Liver (tissue), 9 donors: Measurements from ENCODE around the genes RHOJ and ZBTB1.

DNA sequence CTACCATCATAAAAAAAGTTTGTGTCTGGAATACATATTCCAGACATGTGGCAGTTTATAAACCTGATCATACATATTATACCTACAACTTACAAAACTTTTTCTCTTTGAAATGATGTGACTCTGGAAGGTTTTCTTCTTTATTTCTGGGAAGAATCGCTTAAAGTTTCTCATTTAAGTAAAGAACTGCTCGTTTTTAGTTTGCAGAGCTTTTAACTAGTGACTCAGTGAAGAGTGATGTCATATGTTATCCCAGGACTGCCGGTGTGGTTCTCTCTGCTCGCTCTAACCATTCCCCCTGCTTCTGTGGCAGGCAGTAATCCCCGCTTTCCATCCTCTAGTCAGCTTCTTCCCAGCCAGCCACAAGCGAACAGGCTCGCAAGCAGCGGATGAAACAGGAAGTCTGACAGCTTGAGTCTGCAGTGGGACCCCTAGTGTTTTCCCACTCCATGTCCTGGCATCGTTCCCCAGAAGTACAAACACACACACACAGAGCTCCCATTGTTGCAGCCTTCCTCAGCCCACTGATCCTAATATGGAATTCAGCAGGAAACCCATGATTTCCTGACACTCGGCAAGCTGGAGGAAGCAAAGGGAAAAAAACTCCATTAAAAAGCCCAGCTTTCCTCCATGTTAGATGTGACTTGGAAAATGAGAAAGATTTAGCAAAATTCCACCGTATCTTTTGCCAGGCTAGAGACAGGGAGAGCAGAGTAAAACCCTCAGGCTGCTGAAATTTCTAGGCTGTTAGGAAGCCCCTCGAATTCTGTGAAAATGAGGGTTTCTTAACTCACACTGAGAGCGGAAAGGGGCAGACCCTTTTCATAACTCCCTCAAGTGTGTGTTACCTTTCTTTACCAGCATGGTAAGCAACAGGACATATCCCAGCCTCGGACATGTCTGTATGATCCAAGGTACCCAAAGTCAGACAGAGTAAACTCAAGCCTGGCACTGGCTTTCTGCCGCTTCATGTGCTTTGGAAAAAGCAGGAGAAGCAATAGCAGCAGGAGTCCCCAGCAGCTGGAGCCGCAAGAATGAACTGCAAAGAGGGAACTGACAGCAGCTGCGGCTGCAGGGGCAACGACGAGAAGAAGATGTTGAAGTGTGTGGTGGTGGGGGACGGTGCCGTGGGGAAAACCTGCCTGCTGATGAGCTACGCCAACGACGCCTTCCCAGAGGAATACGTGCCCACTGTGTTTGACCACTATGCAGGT lies at the start of gene RHOJ:
Gene RHOJ (plus strand): TSS at position 608 of the 1,214 bp plus-strand sequence.
- PRO-cap, 5 experiments: no peak in any of the 5 experiments
- RAMPAGE, long total RNA, 2 experiments: no peak in any of the 2 experiments
- RRBS: no CpG with 5 or more reads among the region's 25 CpGs

GRCh38 chr14:63205754-63206372 lies 1.6 kb downstream of the RHOJ start:
- PRO-cap, 5 experiments: no peak in any of the 5 experiments
- RAMPAGE, long total RNA, 2 experiments: no peak in any of the 2 experiments
- RRBS: no CpG with 5 or more reads among the region's 1 CpG

DNA sequence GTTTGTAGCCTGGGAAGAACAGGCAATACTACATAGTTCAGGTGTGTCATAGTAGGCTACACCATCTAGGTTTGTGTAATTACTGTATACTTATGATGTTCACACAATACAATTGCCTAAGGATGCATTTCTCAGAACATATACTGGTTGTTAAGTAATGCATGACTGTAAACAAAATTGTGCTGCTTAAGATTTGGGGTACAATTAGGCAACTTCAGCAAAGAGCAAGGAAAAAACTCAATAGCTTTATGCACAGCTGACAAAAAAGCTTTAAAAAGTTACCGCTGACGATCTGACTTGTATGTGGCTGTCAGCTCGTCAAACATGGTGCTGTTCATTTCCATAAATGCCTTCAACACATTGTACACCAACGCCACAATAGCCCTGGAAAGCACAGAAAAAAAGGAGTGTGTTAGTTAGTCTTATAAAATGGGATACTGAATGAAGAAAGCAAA lies 63.1 kb upstream of the GPHB5 start:
- PRO-cap, 5 experiments: no peak in any of the 5 experiments
- RAMPAGE, long total RNA, 2 experiments: no peak in any of the 2 experiments
- RRBS: no CpG with 5 or more reads among the region's 4 CpGs

DNA sequence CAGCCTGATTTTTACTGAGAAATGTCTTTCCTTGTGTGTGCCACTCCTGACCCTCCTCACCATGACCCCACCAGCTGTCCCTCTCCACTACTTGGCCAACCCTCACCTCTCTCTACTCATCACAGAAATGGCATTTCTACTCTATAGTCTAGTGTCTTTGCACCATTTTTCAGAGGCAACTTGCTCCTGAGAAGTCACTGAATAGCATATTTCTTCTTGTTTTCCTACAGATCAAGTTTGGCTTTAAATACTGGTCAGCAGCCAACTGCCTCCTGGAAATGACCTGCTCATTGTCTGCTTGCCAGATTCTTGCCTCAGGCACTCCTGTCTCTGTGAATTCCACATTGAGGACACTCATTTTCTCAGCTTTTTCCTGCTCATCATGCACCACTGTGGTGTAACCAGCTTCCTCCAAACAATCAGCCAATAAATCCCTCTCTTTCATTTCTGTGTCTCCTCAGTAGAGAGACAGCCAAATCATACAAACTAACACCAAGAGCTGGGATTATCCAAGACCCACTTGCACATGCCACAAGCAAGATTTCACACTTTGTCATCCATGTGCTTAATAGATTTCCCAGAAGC lies 105.2 kb downstream of the PPP2R5E start:
- PRO-cap, 5 experiments: peak in 2 of 5 experiments; most common plus-strand start position 460 of the sequence (in 1); most common minus-strand start position 332 of the sequence (in 2)
- RAMPAGE, long total RNA, 2 experiments: no peak in any of the 2 experiments

GRCh38 chr14:63471141-63471815 lies 71.9 kb downstream of the PPP2R5E start:
- PRO-cap, 5 experiments: peak in 1 of 5 experiments; most common minus-strand start chr14:63471324 (in 1)
- RAMPAGE, long total RNA, 2 experiments: no peak in any of the 2 experiments
- RRBS: no CpG with 5 or more reads among the region's 2 CpGs

DNA sequence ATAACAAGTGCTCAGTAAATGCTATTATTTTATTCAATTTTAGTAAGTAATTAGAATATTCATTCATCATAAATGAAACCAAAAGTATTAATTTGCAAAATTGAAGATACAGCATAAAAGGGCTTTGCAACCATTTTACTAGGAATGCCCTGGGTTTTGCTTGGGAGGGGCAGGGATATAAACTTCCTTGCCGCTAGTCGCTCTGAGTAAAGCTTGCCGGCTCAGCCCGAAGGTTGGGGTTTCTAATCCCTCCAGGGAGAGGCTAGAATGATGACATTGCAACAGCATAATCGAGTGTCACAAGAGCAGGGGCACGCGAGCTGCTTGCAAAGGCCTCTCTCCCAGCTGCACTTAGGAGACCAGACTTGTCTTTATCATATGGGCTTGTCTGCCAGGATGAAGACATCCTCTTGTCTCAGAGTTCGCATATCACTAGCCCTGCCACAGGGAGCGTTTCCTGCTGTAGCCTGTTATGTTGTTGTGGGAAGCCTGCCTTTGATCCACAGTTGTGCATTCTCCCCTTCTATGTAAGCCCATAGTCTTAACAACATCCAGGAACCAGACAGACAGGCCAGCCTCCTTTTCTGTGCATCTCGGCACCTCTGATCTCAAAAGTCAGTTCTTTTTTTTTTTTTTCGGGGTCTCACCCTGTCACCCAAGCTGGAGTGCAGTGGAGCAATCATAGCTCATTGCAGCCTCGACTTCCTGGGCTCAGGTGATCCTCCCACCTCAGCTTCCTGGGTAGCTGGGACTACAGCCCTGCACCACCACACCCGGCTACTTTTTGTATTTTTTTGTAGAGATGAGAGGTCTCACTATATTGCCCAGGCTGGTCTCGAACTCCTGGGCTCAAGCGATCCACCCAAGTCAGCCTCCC lies 179.9 kb downstream of the ESR2 start:
- PRO-cap, 5 experiments: peak in 2 of 5 experiments; most common plus-strand start position 297 of the sequence (in 2); most common minus-strand start position 353 of the sequence (in 2)
- RAMPAGE, long total RNA, 2 experiments: no peak in any of the 2 experiments
- RRBS: no CpG with 5 or more reads among the region's 15 CpGs

DNA sequence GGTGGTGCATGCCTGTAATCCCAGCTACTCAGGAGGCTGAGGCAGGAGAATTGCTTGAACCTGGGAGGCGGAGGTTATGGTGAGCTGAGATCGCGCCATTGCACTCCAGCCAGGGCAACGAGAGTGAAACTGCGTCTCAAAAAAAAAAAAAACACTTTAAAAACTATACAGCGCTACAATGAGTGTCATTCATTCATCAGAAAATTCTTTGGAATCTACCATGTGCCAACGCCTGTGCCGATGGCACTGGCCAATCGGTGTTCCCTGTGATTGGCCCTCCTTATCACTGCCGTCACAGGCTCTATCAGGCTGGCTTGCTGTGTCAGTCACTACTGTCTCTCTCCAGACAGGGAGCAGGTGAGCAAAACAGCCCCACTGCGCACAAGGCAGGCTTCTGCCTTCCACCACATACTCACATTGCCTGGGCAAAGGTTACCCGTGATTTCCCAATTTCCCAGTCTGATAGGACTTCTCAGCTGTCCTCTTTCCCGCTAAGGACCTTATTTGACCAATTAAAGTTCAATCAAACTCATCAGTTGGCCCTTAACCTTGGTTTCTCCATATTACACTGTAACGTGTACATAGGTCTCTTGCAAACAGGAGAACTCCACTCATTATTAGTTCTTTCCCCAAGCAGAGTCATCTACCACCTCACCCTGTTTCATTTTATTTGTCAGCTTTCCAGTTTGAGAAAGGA lies 171.1 kb downstream of the ESR2 start:
- PRO-cap, 5 experiments: peak in 4 of 5 experiments; most common plus-strand start position 345 of the sequence (in 4); most common minus-strand start position 334 of the sequence (in 2)
- RAMPAGE, long total RNA, 2 experiments: no peak in any of the 2 experiments
- RRBS: no CpG with 5 or more reads among the region's 14 CpGs

DNA sequence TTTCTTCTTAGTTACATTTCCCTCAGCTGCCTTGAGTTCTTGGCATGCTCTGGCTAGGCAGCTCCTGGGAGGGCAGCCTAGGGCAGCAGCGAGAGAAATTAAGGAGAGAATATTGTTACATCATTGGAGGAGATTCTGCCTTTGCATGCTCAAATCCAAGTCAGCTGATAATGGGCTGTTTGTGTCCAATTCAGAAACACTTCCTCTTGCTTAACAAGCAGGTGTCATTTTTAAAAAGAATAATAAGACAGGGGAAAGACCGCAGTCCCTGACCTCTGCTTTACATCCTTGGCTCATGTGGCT lies 76.9 kb downstream of the ESR2 start:
- PRO-cap, 5 experiments: no peak in any of the 5 experiments
- RAMPAGE, long total RNA, 2 experiments: no peak in any of the 2 experiments
- RRBS: no CpG with 5 or more reads among the region's 2 CpGs

DNA sequence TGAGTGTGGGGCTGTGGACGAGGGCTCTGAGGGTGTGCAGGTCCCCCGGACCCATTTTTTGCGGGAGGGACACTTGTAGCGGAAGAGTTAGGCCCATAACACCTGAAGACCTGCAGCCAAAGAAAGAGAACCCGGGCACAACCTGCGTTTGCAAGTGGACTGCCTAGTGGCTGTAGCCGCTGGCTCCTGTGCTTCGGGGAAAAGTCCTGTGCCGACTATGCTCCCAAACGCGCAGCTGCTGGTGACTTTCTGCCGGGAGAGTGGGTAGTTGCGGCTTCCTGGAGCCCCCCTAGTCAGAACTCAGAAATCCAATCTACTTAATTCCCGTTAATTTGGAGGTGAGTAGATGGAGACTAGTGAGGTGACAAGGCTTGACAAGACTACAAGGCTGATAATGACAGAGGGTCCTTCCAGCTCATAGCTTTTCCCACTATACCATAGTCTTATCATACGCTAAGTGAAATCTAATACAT lies 373 bp downstream of the MTHFD1 start:
- PRO-cap, 5 experiments: no peak in any of the 5 experiments
- RAMPAGE, long total RNA, 2 experiments: no peak in any of the 2 experiments
- RRBS: 6% methylated on average over 5 of the region's 15 CpGs

- PRO-cap, 5 experiments: no peak in any of the 5 experiments
- RAMPAGE, long total RNA, 2 experiments: no peak in any of the 2 experiments
- RRBS: no CpG with 5 or more reads among the region's 7 CpGs
Measured at GRCh38 chr14:64391365-64391842, 3.3 kb downstream of the MTHFD1 start.

- PRO-cap, 5 experiments: peak in 4 of 5 experiments; most common plus-strand start chr14:64405476 (in 2); most common minus-strand start chr14:64405386 (in 2)
- RAMPAGE, long total RNA, 2 experiments: no peak in any of the 2 experiments
- RRBS: no CpG with 5 or more reads among the region's 4 CpGs
Measured at GRCh38 chr14:64405101-64405709, 17.1 kb downstream of the MTHFD1 start.

- PRO-cap, 5 experiments: peak in 5 of 5 experiments; most common plus-strand start chr14:64504726 (in 2); most common minus-strand start chr14:64504584 (in 5)
- RAMPAGE, long total RNA, 2 experiments: no peak in any of the 2 experiments
- RRBS: 0% methylated on average over 1 of the region's 54 CpGs
Measured at GRCh38 chr14:64504498-64504933, at the start of gene ZBTB1. Gene ZBTB1, plus strand, starts transcription at chr14:64504770.

DNA sequence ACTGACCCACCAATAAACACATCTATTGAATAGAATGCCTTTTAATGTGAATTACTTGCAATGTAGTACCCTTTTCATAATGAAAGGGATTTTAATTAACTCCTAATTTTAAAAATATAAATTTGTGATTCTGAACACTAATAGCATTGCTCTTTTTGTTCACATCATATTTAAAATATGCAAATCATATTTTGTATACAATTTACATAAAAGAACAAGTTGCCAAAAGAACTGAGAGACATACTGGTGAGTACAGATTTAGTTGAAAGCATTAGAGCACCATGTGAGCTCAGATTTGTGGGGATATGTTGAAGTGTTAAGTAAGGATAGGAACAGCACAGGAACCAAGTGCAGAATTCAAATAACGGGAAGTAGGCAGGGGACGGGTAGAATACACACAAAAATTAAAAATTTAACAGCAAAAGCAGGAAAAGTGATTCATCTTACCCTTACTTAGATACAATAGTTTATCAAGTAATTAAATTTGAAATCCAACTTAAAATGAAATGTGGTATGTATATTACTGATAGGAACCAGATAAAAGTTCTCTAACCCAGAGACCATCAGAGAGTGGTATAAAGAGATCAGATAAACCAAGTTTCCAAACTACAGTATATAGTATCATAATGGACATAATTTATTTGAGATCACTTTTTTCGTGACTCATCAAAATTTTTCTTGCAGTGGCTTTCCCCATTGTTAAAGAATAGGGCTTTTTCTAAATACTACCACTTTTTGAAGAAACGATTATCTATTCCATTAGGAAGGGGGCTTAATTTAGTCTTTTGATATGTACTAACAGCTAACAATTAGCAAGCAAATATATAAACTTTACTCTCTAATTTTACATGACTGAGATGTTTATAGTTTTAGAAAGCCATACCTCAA lies 15.4 kb upstream of the HSPA2 start:
- PRO-cap, 5 experiments: no peak in any of the 5 experiments
- RAMPAGE, long total RNA, 2 experiments: no peak in any of the 2 experiments
- RRBS: no CpG with 5 or more reads among the region's 4 CpGs

- PRO-cap, 5 experiments: no peak in any of the 5 experiments
- RAMPAGE, long total RNA, 2 experiments: no peak in any of the 2 experiments
- RRBS: no CpG with 5 or more reads among the region's 9 CpGs
Measured at GRCh38 chr14:64628832-64629638, 75.2 kb upstream of the PLEKHG3 start.

DNA sequence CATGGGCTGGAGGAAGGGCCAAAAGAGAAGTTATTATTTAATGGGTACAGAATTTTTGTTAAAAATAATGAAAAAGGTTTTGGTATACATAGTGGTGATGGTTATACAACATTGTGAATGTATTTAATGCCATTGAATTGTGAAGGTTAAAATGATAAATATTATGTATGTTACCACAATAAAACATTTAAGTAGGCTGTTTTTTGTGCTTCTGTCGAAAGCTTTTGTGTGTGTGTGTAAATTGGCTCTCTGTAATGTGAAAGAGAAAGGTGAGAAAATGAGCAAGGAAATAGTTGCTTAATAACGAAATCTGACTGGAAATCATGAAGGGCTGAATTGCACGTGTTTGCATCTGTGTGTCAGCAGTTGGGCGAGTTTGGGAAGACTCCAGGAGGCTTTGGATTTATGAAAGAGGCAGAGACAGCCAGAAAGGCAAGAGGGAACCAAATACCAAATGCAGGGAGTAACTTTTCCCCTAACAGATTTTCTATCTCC lies 47.3 kb upstream of the PLEKHG3 start:
- PRO-cap, 5 experiments: peak in 2 of 5 experiments; most common plus-strand start position 390 of the sequence (in 1); most common minus-strand start position 258 of the sequence (in 1)
- RAMPAGE, long total RNA, 2 experiments: no peak in any of the 2 experiments
- RRBS: no CpG with 5 or more reads among the region's 4 CpGs

GRCh38 chr14:64705348-64705814 lies 1.2 kb downstream of the PLEKHG3 start:
- PRO-cap, 5 experiments: peak in 3 of 5 experiments; most common plus-strand start chr14:64705693 (in 2); most common minus-strand start chr14:64705633 (in 2)
- RAMPAGE, long total RNA, 2 experiments: no peak in any of the 2 experiments
- RRBS: 8% methylated on average over 6 of the region's 18 CpGs

- PRO-cap, 5 experiments: peak in 4 of 5 experiments; most common plus-strand start chr14:64706734 (in 1); most common minus-strand start chr14:64706648 (in 3)
- RAMPAGE, long total RNA, 2 experiments: no peak in any of the 2 experiments
- RRBS: no CpG with 5 or more reads among the region's 18 CpGs
Measured at GRCh38 chr14:64706308-64707401, 2.4 kb downstream of the PLEKHG3 start.

DNA sequence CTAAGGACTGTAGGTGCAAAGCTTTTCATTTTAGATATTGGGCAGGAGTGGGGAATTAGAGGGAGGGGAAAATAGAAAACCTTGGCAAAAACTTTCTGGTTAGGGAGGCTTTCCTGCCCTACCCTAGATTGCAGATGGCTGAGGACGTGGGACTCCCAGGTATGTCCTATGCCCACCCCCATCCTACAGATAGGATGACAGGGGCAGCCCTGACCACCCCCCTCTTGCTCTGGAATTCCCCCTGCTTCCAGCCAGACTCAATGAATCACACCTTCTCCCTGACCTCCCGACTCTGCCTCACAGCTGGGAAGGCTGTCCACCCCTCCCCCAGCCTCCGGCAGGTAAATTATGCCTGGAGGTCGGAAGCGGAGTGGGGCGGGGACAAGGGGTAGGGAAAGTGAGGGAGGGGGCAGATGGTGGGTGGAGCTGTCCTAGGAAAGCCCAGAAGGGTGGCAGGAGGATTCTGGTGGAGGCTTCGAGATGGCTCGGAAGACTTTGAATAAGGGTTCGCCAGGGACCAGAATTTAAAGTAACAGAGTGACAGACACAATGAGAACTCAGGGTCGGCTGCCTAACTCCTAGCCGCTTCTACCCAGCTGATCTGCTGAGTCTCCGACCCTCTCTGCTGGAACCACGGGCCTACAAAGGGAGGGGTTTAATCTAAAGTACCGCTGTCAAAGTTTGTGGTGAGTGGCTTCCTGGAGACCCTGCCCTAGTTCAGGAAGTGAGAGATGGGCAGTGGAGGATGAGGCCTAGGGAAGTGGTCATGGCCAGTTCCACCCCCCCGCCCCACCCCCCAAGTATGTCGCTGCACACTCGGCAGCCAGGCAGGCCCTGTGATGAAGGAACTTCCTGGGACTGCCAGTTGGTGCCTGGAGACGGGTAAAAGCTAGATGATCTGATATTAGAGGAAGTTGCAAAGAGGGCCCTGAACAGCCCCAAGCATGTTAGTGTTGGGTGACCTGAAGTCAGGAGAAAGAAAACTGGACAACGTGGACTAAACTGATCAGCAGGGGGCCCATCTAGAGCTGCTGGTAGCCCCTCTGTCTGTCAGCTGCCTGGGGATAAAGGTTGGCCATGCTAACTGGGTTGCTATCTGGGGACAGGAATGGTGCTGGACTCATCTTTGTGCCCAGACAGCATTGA lies 4.2 kb downstream of the PLEKHG3 start:
- PRO-cap, 5 experiments: peak in 3 of 5 experiments; most common minus-strand start position 719 of the sequence (in 2)
- RAMPAGE, long total RNA, 2 experiments: no peak in any of the 2 experiments
- RRBS: no CpG with 5 or more reads among the region's 19 CpGs

DNA sequence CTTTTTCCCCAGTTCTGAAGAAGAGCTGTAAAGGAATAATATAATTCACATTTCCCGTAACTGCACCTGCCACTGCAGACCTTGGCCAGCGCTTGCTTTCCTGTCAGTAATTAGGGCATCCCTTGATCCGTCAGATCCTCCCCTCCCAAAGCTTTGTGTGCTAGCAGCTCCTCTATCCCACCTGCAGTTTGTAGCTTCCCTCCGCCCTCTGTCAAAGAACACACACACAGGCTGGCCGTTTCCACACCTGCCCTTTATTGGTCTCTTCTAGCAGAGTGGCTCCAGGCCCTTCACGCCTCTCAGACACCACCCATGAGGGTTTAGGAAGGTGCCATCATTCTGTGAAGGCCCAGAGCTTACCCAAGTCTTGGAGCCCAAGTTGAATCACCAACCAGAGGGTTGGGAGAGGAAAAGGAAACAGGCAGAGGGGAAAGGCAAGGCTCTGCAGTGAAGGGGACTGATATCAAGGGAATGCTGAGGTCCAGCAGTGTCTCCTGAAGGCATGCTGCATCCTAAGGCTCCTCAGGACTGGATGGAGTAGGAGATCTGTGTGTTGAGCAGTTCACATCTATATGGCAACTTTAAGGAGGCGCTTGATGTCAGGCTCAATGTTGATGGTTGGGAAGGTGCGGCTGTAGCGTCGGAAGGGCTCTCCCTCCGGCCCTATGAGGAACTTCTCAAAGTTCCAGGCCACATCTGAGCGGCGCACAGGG lies 3.5 kb downstream of the GPX2 start:
- PRO-cap, 5 experiments: no peak in any of the 5 experiments
- RAMPAGE, long total RNA, 2 experiments: no peak in any of the 2 experiments
- RRBS: no CpG with 5 or more reads among the region's 13 CpGs

DNA sequence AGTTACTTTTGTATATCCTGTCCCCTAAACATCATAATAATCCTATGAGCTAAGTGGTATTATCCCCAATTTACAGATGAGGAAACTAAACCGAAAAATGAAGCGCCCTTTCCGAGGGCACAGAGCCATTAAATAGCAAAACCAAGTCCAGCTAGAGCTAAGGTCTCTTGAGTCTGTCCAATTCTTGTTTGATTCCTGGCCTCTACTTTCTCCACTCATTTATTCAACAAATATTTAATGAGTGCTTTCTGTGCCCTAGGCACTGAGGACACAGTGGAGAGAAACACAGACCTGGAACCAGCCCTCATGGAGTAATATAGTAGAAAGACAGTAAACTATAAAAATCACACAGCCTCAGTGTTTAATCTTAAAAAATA lies 593 bp downstream of the GPX2 start:
- PRO-cap, 5 experiments: peak in 2 of 5 experiments; most common plus-strand start position 265 of the sequence (in 2)
- RAMPAGE, long total RNA, 2 experiments: no peak in any of the 2 experiments
- RRBS: no CpG with 5 or more reads among the region's 3 CpGs